ENCODE measurements around the gene SLC1A4.

DNA sequence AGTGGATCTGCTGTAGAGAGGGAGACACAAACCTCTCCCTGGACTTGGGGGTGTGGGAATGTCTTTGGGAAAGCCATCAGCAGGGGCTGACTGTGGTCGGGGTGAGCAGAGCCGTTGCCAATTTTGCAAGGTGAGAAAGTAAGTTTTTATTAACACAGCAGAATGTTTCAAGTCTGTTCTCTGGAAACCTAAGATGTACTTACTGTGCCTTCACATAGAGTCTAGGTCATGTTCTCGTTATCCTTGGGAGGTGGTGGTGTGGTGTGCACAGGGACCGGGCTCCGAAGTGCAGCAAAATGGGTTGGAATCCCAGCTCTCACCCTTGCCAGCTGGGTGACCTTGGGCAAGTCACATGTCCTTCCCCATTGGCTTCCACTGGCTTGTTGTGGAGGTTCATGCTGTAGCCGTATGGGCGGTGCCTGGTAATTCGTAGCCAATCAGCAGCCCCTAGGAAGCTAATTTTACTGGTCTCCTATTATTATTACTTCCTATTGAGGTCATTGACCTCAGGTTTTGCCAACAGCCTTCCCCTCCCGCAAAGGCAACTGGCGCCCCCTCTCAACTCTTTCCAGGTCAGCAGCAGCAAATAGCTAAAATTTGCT lies 66.8 kb upstream of the SLC1A4 start:
- RAMPAGE, total RNA: no peak

- RAMPAGE, total RNA: no peak
Observed at GRCh38 chr2:64937643-64937927, 51.6 kb upstream of the SLC1A4 start.

- RAMPAGE, total RNA: no peak
Observed at GRCh38 chr2:64937948-64938259, 51.3 kb upstream of the SLC1A4 start.

DNA sequence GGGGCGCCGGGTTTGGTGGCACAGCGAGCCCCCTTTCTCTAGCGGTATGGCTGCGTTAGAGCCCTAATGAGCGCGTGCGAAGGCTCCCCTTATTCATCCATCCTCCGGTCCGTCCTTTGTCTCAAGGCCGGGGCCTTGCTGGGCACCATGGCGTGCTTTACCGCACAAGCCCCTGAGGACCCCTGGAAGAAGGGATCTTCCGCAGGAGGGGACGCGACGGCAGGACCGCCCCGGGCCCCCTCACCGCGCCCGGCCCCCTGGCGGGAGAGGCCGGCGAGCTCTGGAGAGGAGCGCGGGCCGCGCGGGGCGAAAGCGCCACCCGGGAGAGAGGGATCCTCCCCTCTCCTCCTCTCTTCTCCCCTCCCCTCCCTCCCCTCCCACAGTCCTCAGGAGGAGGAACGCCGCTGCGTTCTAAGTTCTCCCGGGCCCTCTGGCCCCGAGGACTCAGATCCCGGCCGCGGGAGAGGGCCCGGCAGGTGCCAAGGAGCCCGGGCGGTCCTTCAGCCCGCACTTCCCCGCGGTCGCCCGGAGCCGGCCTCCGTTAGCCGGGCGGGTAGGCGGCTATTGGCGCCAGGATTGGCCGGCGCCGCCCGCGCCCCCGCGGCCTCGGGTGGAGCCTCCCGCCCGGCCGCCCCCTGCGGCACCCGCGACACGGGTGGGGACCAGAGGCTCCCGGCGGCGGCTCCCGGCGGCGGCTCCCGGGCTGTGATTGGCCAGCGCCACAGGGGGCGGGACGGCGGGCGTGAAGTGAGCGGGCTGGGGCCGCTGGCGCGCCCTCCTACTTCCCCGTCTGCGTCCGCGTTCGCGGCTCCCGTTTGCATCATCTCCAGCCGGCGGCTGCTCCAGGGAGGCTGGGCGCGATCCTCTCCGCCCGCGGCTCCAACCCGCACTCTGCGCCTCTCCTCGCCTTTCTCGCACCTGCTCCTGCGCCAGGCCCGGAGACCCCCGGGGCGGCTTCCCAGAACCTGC lies at the start of gene SLC1A4:
Gene SLC1A4, plus strand, starts transcription at position 823 of the 969 bp plus-strand sequence.
- RAMPAGE, total RNA: no peak

DNA sequence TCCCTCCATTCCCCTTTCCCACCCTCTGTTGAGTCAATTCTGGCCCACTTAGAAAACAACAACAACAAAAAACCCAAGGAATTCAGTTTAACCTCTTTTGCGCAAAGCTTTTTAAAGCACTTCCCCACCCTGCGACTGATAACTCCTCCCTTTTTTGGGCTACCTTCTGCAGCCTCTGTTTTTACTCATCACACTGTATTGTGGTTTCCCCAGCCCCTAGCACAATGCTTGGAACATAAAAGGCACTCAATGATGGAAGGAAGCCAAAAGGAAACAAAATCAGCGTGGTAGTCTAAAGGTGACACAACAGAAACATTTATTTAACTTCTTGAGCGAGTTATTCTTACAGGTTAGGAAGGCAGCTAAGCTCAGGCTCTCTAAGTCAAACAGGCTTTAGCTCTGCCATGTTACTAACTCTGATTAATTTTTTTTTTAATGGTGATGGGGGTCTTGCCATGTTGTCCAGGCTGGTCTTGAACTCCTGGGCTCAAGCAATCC lies 1.2 kb downstream of the CEP68 start:
- RAMPAGE, total RNA: no peak

GRCh38 chr2:65075699-65076323 lies 19.6 kb downstream of the CEP68 start:
- RAMPAGE, total RNA: no peak

GRCh38 chr2:65126886-65127966 lies 2.7 kb downstream of the RAB1A start:
- RAMPAGE, total RNA: no peak

- RAMPAGE, total RNA: no peak
Observed at GRCh38 chr2:65311520-65312471, 84.2 kb downstream of the ACTR2 start.

DNA sequence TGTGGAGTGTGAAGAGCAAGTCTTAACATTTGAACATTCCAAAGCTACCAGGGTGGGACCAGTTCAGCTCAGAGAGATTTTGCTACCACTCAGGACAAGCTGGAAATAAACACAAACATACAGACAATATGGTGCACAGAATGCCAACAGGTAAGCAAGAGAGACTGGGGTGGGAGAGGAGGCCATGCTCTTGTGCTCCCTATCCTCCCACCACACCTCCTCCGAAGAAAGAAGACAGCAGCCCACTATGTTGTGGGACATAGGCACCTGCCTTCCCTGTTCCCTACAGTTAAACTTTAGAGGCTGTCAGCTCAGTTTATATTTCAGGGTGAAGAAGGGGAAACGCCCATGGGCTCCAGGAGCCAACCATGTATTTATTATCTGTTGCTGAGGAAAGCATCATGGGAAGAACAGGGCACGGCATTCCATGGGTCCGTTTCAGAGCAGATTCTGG lies 56.5 kb downstream of the SPRED2 start:
- RAMPAGE, total RNA: no peak

- RAMPAGE, total RNA: no peak
Observed at GRCh38 chr2:65422058-65422772, 10.2 kb downstream of the SPRED2 start.

DNA sequence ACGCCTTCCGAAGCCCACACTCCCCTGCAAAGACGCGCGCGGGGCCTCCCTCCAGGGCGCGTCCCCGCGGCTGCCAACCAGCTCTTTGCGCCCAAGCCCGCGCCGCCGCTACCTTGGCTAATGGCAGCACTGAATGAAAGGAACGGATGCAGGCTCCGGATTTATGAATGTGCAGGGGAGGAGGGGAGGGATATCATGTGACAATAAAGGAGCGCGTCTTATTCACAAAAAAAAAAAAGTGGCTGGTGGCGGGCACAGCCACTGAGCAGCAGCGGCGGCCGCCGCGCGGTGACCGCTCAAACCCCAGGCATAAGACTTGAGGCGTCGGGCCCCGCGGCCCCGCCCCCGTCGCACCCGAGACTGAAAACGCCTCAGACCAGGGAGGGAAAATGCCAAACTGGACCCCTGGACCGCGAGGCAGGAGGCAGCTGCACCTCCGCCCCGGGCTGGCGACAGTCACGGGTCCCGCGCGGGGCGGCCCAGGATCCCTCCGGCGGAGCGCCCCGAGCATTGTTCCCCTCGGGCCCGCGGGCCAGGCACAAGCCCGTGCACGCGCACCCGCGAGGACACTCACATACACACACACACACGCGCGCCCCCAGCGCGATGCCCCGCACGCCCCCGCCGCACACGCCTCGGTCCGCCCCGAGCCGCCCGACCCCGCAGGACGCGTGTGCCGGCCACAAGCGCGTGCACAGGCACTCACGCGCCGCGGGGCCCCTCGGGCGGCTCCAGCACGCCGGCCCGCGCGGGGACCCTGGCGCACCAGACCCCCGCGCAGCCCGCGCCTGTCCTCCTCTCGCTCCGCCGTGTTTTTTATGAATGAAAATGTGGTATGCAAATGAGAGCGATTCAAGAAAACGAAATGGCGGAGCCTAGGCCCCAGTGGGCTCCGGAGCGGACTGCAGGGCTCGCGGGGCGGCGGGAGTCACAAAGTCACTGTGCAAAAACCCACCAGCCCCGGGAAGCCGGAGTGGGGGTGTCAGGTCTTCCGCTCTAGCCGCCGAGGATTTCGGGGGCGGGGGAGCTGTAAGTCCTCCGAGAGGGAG lies 1.4 kb downstream of the SPRED2 start:
- RAMPAGE, total RNA: no peak

DNA sequence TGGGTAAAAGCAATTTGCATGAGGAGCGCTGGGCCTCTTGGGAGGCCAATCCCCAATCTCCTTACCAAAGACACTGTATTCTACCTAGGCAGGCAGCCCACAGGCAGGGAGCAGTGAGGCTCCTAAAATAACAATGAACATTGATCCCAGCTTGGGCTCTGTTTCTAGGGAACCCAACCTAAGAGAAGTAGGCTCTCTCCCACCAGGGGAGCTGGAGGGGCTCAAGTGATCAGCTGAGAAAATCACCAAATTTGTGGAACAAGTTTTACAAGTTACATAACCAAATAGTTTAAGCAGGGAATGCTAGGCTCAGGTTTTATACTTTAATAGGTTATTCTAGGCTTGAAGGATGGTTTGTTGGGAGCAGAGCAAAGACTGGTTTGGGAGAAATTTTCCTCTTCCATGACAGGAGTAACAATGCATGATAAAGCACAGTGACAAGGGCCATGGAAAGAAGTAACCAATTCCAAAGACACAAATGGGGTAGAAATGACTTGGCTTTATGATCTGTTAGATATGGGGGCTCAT lies 6.1 kb upstream of the SPRED2 start:
- RAMPAGE, total RNA: no peak

- RAMPAGE, total RNA: no peak
Observed at GRCh38 chr2:65639381-65639860, 207.0 kb upstream of the SPRED2 start.

DNA sequence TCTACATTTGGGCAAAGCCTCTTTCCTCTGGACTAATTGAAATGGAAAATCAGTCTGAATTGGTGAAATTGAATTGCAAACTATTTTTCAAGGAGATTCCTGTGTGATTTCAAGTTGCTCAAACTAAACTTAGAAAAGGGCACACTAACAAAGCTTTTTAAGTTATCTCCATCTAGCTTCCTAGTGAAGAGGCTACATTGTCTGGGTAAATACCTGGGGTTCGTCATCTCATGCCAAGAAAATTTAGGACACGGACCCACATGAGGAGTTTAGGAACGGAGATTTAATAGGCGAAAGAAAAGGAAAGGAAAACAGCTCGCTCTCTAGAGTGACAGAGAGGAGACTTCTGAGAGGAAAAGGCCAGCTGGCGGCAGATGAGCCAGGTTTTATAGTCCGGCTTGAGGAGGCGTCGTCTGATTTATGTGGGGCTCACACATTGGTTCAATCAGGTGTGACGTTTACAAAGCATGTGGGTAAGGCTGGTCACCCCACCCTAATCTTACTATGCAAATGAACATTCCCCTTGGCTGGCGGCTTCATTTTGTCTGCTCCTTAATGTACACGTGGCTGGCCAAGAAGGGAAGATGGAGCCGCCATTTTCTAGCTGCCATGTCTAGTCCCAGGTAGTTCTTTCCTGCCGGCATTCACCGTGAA lies 298.9 kb upstream of the SPRED2 start:
- RAMPAGE, total RNA: no peak

- RAMPAGE, total RNA: no peak
Observed at GRCh38 chr2:66390946-66391327, 44.0 kb upstream of the MEIS1 start.

DNA sequence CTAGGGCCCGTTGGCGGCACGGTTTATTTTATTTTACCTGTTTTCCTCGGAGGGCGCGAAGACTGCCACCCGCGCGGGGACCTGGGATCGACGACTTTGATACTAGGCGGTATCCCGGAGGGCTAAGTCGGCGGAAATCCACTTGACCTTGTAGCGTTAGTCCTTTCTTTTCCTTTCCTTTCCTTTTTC lies 10.6 kb downstream of the MEIS1 start:
- RAMPAGE, total RNA: no peak

DNA sequence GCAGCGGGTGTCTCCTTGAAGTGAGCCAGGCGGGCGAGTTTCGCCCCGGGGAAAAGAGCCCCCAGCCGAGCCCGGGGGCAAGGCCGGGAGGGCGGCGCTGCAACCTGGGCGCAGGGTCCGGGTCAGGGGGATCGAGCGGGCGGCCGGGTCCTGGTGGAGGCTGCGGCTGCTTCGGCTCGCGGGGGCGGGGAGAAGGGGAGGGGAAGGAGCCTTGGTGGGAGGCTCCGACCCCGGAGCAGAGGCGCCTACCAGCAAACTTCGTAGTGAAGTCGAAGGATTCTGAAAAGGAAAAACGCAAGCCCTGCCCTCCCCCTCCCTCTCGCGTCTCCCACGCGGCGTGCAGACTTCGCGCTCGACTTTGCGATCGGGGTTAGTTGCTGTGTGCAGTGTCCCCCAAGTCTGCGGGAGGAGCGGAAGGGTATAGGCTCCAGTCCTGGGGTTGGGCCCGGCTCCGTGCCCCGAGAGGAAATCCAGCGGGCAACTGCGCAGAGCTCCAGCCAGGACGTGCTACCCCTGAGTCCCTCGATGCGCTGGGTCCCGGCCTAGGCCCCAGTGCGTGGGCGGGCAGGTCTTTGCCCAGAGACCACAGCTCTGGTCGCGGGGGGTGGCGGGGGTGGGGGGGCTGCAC lies 140.9 kb downstream of the MEIS1 start:
- RAMPAGE, total RNA: no peak

- RAMPAGE, total RNA: no peak
Observed at GRCh38 chr2:67404754-67405544, 7.8 kb downstream of the ETAA1 start.

DNA sequence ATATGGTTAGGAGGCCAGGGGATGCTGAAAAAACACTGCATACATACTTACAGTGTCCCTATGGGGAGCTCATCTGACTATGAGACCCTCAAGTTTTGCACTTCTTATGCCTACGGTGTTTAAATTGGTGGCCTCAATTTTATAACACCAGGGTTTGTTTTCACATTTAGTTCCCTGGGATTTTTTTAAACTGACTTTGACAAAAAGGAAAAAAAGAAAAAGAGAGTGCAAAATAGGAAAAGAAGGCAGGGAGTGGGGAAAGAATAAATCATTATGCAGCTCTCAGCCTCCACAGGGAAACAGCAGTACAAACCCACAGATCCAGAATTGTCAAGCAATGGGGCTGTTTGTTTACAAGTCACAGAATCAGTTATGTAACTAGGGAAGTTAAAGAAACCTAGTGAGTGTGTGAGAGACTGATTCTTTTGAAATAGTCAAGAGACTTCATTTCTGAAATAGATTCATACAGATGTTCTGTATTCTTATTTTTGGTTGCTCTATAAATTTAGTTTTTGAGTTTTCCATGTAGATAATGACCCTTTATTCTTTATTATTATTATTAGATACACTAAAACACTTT lies 20.2 kb upstream of the PPP3R1 start:
- RAMPAGE, total RNA: no peak

DNA sequence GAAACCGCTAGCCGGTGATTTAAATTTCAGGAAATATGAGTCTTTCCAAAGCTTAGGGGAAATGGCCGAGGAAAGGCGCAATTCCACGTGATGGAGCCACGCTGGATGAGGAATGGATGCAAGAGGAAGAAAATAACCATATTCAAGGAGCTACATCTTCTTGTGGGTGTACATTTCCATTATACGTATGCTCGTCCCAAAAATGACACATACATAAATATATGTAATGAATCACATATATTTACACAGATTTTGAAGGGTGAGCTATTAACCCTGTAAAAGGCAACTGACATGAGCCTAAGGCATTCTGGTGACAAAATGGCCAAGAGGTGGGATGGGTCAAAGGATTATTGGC lies 253 bp upstream of the CNRIP1 start:
- RAMPAGE, total RNA: no peak

All from foreskin keratinocyte (primary cell).